T-cell (primary cell): ENCODE results near the genes EEF2K, COG7 and SLC5A11.

DNA sequence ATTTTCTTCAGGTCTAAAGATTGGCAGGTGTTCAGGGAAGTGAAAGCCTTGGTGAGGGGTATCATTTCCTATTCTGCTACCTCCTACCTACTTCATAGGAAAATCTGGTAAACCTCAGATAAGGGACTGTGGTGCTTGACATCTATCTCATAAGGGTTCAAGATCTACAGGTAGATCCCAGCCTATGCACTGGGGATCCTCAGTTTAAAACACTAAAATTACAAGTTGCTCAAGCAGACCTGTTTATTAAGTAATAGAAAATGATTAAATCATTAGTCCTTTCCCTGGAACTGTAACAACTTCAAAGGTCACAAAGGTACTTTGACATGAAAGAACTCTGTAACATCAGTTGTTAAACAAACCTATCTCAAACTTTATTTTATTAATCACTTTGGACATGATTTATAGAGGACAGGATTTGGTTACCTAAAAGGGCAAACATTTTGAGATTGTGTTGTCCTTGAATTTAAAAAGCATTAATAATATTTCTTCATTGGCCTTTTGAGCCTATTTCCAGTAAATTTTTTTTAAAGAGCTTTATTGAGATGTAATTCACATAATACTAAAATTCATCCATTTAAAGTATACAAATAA, 6.6 kb downstream of the MOSMO start:
- PRO-cap, 7 experiments, result no peak in any of the 7 experiments

- PRO-cap, 7 experiments, result no peak in any of the 7 experiments
These were observed 30.2 kb downstream of the MOSMO start for GRCh38 chr16:22037982-22038543.

DNA sequence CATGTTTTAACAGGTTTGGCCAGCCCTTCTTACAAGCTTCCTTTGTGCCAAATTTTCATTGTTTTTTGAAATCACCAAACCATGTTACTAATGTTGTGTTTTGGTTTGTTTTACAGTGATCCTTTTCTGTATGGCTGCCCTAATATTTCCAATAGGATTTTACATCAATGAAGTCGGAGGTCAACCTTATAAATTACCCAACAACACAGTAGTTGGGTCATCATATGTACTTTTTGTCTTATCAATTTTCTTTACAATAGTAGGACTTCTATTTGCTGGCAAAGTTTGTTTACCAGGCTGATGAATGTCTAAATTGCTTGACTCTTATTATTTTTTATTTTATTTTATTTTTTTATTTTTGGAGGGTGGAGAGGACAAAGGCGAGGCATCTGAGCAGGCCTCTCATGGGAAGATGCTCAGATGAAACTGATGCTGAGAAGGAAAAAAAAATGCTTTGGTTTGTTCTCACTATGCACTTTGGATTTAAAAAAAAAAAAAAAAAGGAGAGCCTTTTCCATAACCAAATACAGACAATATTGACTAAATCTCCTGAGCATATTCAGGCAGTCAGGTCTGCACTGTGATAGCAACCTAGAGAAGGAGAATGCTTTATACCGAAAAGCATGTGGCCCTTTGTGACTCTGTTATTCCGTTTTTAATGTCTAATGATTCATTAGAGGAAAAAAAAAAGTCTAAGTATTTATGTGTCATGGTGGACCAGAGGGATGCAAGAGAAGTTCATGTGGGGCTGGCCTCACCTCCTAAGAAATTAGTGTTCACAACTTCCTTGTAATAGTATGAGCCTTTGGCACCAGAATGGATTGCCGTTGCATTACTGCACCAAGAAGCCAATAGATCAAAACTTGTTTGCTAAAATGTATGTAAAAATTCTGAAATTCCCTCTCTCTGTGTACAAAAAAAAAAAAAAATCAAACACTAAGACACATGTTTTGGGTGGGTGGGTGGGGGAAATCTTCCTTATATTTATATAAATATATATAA, 11.5 kb upstream of the VWA3A start:
- PRO-cap, 7 experiments, result no peak in any of the 7 experiments

DNA sequence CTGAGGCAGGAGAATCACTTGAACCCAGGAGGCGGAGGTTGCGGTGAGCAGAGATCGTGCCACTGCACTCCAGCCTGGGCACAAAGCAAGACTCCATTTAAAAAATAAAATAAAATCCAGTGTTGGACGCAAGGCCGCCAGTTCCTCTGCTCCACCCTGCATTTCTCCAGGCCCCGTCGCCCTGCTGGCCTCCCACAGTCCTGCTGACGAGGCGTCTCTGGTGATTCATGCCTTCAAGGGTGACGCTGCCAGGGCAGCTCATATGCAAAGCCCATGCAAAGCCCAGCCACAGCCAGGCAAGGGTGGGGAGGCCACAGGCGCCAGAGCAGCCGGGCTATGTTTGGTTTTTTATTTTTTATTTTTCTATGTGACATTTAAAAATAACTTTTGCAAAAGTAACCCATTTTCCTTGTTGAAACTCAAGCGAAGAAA, 6.5 kb upstream of the EEF2K start:
- PRO-cap, 7 experiments, result no peak in any of the 7 experiments

DNA sequence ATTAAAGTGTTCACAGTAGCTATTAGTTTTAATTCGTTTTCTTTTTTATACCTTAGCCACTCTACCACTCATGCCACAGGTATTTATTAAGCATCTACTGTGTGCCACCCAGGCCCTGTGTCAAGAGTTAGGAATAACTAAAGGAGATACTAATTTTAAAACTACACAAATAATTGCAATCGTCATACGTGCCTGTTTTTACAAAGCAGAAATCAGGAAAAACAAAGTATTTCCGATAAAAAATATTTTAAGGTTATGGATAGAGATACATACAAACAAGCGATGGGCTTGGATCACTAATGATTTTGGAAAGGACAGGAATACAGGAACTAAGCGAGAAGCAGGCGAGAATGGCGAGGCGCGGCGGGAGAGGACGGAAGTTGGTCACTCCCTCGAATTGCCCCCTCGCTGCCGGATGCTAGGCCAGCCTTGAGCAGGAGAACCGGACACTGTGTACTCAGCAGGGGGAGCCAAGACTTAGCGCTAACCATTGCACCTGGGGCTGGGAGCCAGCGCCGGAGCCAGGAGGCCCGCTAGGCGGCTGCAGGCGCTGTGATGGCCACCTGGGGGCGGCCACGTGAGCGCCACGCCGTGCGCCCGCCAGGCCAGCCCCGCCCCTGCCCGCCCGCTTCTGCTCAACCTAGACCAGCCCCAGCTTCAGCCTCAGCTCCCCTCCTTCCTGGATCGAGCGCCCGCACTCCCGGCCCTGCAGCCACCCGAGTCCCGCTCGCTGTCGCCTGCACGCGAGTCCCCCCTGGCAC, at the start of gene EEF2K:
TSS of gene EEF2K (plus strand) at position 634 of the 761 bp plus-strand sequence.
- PRO-cap, 7 experiments, result peak in 3 of 7 experiments; most common plus-strand start position 666 of the sequence (in 2)

DNA sequence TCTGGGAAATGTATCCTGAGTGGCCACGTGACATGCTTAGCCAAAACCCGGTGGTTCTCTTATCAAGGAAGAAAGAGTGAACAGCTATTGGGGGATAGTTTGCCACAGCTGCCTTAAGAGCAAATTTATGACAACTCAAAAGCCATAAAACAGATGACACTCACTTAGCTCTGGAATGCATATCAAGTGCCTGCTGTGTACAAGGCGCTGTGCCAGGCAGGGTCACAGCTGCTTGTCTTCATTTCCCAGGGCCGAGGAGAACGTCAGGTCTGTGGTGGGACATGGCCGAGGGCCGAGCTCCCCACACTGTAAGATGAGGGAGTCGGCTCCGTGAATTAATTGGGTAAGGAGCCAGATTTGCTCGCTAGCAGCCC, 14.0 kb downstream of the EEF2K start:
- PRO-cap, 7 experiments, result no peak in any of the 7 experiments

DNA sequence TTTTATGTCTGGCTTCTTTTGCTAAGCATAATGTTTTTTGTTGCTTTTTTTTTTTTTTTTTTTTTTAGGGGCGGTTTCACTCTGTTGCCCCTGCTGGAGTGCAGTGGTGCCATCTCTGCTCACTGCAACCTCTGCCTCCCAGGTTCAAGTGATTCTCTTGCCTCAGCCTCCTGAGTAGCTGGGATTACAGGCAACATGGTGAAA, 28.7 kb downstream of the EEF2K start:
- PRO-cap, 7 experiments, result no peak in any of the 7 experiments

GRCh38 chr16:22419675-22420508, 45.5 kb upstream of the CDR2 start:
- PRO-cap, 7 experiments, result no peak in any of the 7 experiments

- PRO-cap, 7 experiments, result no peak in any of the 7 experiments
These were observed 140.5 kb upstream of the HS3ST2 start for GRCh38 chr16:22673489-22673854.

DNA sequence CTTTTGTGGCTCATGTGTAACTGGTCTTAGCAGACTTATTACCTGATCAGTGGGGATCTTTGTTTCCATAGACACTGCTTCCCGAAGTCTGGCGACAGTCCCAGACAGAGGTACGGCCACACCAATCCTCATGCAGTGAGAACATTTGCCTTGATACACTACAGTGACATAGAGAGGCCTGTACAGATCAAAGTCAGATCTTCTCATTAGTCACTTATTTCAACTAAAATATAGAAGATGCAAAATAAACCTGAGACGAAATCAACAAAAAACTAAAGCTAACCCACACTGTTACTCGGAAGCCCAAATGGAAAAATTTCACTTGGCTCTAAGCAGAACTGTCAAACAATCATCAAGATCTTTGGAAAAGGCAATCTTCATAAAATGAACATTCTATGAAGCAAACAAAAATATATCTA, 43.8 kb downstream of the USP31 start:
- PRO-cap, 7 experiments, result no peak in any of the 7 experiments

DNA sequence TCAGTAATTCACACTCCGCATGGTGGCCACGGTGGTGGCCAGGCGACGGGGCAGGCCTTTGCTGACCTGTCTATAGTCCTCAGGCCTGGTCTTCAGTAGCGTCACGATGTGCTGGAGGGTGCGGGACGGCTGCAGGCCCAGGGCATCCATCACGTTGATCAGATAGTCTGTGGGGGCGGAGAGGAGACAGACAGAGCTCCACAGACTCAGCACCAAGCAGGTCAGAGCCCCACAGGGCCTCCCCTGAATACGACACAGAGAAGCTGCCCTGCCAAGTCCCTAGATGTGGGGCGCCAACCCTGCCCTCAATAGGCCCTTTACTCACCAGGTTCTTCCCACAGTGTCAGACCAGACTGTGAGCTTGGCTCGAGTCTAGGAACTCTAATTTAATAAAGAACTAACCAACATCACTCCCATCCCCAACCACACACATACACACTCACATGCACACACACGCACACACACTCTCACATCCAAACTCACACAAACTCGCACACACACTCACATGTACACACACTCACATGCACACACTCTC, 64.0 kb downstream of the COG7 start:
- PRO-cap, 7 experiments, result no peak in any of the 7 experiments

- PRO-cap, 7 experiments, result peak in 5 of 7 experiments; most common minus-strand start chr16:23453170 (in 5)
These were observed at the start of gene COG7 for GRCh38 chr16:23452483-23453558. Gene COG7, minus strand, starts transcription at chr16:23453189.

GRCh38 chr16:23570664-23571676, 13.4 kb downstream of the UBFD1 start:
- PRO-cap, 7 experiments, result no peak in any of the 7 experiments

GRCh38 chr16:23679638-23680053, 957 bp downstream of the PLK1 start:
- PRO-cap, 7 experiments, result no peak in any of the 7 experiments

DNA sequence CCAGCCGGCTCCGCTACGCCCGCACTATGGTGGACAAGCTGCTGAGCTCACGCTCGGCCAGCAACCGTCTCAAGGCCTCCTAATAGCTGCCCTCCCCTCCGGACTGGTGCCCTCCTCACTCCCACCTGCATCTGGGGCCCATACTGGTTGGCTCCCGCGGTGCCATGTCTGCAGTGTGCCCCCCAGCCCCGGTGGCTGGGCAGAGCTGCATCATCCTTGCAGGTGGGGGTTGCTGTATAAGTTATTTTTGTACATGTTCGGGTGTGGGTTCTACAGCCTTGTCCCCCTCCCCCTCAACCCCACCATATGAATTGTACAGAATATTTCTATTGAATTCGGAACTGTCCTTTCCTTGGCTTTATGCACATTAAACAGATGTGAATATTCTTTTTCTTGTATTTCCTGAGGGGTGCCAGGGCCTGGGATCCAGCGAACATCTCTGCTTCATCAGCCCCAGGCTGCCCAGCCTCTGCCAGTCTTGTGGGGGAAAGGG, 11.3 kb downstream of the PLK1 start:
- PRO-cap, 7 experiments, result no peak in any of the 7 experiments

- PRO-cap, 7 experiments, result no peak in any of the 7 experiments
These were observed 16.7 kb upstream of the ERN2 start for GRCh38 chr16:23729622-23730241.

DNA sequence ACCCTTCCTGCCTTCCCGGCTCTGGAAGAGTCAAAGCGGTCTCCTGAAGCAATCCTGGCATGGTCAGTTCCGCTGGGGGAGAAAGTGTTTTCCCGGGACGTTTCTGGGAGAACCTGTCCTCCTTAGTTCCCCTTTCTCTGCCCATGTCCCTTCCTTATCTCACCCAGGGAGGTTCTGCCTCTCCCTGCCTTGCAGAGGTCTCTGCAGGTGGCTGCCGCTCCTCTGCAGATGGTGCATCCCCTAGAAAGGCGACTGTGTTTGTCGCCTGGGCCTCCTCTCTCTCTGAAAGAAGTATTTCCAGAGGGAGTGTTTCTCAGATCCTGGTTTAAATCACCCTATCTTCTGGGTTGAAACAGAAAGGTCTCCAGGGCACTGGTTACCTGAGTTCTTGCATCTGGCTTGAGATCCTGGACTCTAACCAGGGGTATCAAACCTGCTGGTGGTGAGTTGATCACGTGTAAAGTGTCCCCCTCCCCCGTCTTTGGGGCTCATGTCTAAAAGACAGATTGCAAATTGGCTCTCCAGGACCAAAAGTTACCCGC, 1.9 kb downstream of the PRKCB start:
- PRO-cap, 7 experiments, result no peak in any of the 7 experiments

GRCh38 chr16:23901114-23902239, 65.7 kb downstream of the PRKCB start:
- PRO-cap, 7 experiments, result no peak in any of the 7 experiments

DNA sequence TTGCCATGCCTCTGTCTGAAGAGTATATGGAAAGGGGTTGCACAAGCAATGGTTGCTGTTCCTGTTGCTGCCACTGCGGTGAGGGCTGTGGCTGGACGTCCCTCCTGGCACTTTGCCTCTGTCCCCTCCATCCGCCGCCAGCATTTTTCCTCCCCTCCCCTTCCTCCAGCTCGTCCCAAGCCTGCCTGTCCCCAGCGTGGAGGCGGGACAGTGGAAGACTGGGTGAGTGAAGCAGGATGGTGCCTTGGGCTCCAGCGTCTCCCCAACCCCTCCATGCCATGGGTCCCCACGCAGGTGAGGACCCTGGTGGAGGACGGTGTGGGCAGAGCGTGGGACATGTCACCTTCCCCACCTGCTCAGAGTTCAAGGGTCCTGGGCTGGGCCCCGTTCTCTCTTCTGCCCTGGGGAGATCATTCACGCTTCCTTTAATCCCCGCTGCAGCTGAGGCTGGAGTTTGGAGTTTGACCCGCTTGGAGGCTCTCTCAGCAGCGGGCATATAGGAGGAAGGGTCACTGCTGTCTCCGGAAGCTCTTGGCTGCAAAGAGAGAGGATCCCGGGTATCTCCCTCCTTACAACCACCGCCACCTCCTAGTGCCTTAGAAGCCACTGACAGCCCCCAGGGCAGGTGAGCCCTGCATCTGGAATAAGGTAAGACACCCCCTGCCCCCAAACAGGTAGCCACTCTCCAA, at the start of gene SLC5A11:
TSS of gene SLC5A11 (plus strand) at position 173 of the 689 bp plus-strand sequence.
- PRO-cap, 7 experiments, result no peak in any of the 7 experiments

- PRO-cap, 7 experiments, result no peak in any of the 7 experiments
These were observed 39.1 kb upstream of the AQP8 start for GRCh38 chr16:25177797-25177987.